Left ventricle myocardium (tissue), 1 donor: ENCODE measurements around a stretch of chr3.

DNA sequence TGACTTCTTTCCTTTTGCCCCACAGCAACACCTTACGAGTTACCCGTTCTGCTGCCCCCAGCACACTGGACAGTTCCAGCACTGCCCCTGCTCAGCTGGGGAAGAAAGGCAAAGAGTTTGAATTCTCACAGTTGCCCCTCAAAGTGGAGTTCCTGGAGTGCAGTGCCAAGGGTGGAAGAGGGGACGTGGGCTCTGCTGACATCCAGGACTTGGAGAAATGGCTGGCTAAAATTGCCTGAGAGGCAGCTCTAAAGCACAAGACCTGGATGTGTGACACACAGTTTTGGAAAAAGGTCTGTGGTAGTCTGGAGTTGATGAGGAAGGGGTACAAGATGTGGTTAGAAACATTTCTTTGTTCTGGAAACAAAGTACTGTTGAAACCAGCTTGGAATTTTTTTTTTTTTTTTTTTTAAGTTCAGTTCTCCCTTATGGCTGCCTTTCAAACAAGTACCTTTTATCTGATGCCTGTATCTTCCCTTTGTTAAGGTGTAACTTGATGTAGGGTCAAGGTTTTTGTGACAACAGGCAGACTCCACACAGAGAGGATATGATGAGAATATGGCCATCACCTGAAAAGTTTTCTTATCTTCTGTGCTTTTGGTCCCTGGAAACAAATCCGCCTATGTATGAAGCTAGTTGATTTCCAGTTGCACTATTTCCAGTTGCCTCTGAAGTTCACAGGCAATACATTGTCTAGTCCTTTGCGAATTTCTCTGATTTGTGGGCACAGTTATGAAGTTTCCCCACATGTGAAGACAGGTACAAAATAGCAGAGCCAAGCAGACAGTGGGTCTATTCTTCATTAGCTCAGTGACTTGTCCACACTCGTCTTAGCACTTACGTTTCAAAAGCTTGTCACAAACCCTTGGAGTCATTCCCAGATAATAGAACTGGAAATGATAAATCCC is 14.2 kb downstream of the SRPRB start:
- PRO-cap, result no peak

- PRO-cap, result no peak
These were observed 18.8 kb downstream of the SRPRB start for GRCh38 chr3:133824298-133824933.

DNA sequence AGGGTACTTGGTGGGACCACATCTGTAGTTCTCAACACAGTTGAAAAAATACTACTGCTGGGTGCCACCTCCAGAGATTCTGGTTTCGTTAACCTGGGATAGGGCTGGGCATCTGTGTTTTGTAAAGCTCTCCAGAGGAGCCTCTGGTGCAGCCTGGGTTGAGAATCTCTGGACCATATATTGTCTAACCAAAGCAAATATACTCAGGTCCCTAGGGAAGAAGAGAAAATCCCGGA is 52.2 kb upstream of the RAB6B start:
- PRO-cap, result unidirectional peak, minus-strand start at position 170 of the sequence

GRCh38 chr3:133991180-133991426 is 38.6 kb downstream of the SLCO2A1 start:
- PRO-cap, result no peak

GRCh38 chr3:133992443-133992802 is 37.3 kb downstream of the SLCO2A1 start:
- PRO-cap, result unidirectional peak, plus-strand start at chr3:133992651

- PRO-cap, result no peak
These were observed 18.6 kb downstream of the RYK start for GRCh38 chr3:134231722-134232735.

GRCh38 chr3:134312432-134313209 is 61.6 kb downstream of the AMOTL2 start:
- PRO-cap, result no peak

GRCh38 chr3:134328103-134328563 is 46.1 kb downstream of the AMOTL2 start:
- PRO-cap, result no peak

- PRO-cap, result no peak
These were observed 40.7 kb downstream of the AMOTL2 start for GRCh38 chr3:134333268-134334167.

DNA sequence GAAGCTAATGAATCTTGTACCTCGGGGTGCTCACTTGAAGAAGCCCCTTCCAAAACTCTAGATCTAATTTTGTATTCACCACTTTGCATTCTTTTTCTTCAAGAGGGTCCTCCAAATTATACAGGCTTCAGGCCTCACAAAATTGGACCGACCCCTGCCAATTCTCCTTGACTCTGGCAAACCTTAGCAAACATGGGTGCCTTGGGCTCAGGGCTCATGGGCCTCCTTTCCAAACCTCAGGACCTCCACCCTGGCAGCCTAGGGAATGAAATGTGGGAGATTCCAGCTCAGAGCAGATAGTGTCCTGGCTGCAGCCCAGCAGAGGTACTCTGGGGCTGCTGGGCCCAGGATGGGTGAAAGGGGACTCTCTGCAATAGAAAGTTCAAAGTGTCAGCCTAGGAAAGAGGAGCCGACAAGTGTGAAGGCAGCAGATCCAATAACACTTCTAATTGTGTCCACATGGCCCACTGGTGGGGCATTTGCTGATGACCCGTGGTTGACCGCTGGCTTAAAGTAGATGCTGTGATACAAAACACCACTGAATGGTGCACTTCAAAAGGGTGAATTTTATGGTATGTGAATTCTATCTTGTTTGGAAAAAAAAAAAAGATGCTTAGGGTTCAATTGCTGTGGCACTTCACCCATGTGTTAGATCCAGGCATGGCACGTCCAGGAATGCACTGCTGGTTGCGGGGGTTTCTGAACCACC is 21.1 kb downstream of the AMOTL2 start:
- PRO-cap, result no peak

GRCh38 chr3:134353944-134354627 is 20.2 kb downstream of the AMOTL2 start:
- PRO-cap, result no peak

DNA sequence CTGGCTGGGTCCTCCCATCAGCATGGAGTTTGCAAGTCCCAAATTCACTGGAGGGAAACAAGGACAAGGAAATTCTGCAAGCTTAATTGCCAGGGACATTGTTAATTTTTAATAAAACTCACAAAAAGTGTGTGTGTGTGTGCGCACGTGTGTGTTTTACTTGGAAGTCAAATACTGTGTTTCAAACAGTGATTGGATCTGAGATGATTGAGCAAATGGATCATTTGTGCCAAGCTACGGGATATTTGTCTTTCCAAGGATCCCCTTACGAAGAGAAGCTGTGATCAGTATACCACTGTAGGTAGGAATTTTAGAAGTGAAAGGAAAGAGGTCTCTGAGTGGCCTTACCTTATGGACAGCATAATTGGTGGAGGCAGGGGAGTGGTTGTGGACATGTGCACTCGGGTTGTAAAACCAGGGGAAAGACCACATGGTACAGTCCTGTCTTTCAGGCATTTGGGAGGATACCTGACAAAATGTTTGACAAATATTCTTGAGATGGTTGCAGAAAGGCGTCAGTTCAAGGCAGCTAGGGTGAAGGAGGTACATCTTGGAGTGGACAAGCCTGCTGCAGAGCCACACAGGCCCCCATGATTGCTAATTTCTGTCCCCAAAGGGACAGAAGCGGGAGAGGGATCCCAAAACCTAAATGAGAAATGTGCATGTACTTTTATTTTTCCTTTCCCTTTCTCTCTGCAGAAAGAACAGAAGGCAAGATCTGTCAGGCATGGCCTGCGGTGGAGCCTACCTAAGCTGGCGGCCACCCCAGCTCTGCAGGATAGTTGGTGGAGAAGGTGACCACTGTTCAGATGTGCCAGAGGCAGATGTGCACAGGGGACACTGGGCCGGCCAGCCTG is 1.8 kb upstream of the AMOTL2 start:
- PRO-cap, result no peak

- PRO-cap, result no peak
These were observed 23.2 kb downstream of the ANAPC13 start for GRCh38 chr3:134462371-134463265.

- PRO-cap, result no peak
These were observed 49.6 kb downstream of the CEP63 start for GRCh38 chr3:134535470-134535789.

DNA sequence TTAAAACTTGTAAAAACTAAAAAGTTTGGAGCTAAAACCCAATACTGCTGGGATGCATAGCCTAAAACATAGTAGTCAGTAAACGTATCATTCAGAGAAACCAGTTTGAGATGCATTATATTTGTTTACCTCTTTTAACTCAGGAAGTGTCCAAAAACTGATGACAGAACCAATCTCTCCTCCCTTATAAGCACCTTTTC is 58.4 kb downstream of the CEP63 start:
- PRO-cap, result no peak

- PRO-cap, result bidirectional peak, plus-strand start at chr3:134677936, minus-strand start at chr3:134677752
These were observed 26.7 kb upstream of the KY start for GRCh38 chr3:134677272-134678181.

- PRO-cap, result no peak
These were observed 352.5 kb downstream of the EPHB1 start for GRCh38 chr3:135147488-135148077.

GRCh38 chr3:135213059-135213675 is 418.1 kb downstream of the EPHB1 start:
- PRO-cap, result no peak

GRCh38 chr3:135259442-135260196 is 464.6 kb downstream of the EPHB1 start:
- PRO-cap, result no peak

DNA sequence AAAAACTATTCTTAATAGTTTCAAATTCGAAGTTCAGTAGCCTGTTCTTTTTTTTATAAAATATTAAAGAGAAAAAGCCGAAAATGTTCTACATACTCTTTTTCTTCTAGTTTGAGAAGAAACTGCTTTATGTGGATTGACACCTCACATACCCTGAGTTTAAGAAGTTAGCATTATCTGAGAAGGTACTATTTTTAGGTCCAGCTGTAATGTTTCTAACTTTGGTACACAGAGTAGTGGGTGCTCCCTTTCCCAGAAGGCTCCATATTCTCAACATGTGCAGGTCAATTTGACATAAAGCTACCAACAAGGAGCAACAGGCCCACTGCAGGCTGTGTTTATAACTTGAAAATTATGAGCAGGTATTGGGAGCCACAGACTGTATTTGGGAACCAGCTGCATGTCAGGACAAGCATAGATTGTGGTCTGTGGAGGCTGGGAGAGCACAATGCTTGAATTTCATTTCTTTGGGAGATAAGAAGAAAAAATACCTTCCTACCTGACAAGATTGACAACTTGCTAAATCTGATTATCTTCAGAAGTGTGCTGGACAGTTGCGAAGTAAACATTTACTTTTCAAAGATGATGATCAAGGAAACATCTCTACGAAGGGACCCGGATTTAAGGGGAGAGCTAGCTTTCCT is 57.1 kb downstream of the PPP2R3A start:
- PRO-cap, result bidirectional peak, plus-strand start at position 255 of the sequence, minus-strand start at position 164 of the sequence